Psoas muscle (tissue), 2 donors: Measurements from ENCODE around the gene PTP4A1.

GRCh38 chr6:60655352-60655877 is 1630.6 kb downstream of the KHDRBS2 start:
- PRO-cap, 2 experiments, result no peak in any of the 2 experiments

DNA sequence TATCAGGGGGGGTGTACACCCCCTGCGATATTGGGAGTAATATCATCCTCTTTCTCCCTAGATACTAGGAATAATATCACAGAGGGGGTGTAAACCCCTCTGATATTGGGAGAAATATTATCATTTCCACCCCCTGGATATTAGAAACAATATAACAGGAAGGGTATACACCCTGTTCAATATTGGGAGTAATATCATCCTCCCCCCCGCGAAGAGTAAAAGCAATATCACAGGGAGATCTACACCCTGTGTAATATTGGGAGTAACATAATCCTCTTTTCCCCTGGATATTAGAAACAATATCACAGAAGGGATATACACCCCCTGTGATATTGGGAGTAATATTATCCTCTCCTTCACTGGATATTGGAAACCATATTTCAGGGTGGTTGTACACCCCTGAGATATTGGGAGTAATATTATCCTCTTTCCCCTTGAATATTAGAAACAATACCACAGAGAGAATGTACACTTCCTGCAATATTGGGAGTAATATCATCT is 1248.0 kb downstream of the KHDRBS2 start:
- PRO-cap, 2 experiments, result no peak in any of the 2 experiments

- PRO-cap, 2 experiments, result no peak in any of the 2 experiments
Observed at GRCh38 chr6:63451994-63452522, 120.2 kb upstream of the PTP4A1 start.

DNA sequence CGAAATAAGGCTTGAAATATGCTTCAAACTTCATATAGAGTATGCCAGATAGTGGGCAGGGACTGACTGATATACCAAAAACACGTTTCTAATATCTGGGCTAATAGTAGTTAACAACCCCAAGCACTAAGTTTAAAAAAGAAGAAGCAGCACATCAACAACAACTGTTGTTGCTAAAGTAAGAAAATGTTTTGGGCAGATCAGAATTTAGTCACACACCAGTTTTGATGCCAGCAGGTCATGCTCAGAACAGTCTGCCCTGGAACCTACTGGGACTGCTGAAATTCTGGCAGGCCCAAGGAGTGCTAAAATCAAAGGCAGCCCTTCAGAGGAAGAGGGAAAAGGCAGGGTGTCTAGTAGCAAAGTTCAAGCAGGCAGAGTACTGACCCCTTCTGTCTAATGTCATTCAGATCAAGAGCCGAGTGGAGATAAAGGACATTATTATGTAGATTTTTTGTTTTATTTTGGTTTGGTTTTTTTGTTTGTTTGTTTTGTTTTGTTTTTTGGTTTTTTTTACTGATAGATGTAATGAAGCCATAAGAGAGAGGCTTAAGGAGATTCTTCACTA is 96.6 kb upstream of the PTP4A1 start:
- PRO-cap, 2 experiments, result peak in 1 of 2 experiments; most common plus-strand start position 328 of the sequence (in 1)

DNA sequence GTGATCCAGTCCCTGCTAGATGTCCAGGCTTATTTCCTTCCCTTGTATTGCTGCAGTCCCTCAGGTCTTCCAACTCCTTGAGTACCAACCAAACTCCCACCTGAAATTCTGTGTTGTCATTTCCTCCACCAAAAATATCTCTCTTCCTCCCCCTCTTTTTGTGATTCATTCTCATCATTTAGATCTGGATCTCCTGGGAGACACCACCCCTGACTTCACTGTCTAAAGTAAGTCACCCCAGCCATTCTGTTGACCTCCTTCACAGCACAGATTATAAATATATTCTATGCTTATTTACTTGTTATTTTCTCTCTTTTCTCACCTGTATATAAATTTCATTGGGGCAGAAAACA is 9.0 kb upstream of the PTP4A1 start:
- PRO-cap, 2 experiments, result no peak in any of the 2 experiments

DNA sequence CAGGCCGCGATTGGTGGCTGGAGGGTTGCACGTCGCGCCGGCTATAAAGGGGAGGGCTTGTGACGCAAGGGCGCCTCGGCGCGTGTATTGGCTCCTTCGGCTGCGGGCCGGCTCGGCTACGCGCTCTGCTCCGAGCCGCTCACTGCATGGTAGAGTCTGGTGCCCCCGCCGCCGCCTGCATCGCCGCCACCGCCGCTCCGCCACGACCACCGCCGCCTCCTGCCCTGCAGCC is at the start of gene PTP4A1:
PTP4A1 (plus strand) TSS at position 73 of the 232 bp plus-strand sequence.
- PRO-cap, 2 experiments, result peak in 2 of 2 experiments; most common plus-strand start position 142 of the sequence (in 2)

GRCh38 chr6:63574825-63575446 is 2.7 kb downstream of the PTP4A1 start:
- PRO-cap, 2 experiments, result no peak in any of the 2 experiments

GRCh38 chr6:63579935-63580783 is 7.9 kb downstream of the PTP4A1 start:
- PRO-cap, 2 experiments, result no peak in any of the 2 experiments

DNA sequence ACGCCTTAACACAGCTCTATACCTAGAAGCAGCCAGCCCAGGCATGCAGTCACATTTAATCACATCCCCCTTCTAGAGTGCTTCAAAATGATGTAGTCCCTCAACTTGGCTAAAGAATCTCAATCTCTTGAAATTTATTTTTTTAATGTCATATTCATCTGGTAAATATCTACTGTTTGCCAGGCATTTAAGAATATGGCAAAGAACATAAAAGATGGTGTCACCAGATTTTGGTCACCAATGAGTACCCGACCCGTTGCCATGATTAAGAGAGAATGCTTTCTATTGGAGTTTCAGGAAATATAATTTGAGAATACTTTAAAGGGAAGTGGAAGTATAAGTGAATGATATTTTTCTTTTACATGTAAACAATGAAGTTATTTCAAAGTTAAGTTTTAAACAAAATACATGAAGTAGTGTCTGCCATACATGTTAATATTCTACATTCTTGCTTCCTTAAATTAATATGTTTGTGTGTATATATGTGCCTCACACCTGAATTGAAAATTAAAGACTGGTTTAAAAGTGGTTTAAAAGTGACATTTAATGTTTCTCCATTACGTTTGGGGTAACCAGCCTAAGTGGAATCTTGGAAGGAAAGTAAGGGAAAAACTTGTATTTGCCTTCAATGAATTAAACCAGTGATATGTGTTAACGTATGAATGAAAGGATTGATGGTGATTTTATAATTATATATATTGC is 10.7 kb downstream of the PTP4A1 start:
- PRO-cap, 2 experiments, result peak in 1 of 2 experiments; most common plus-strand start position 250 of the sequence (in 1)

- PRO-cap, 2 experiments, result no peak in any of the 2 experiments
Observed at GRCh38 chr6:63597942-63598539, 25.8 kb downstream of the PTP4A1 start.

- PRO-cap, 2 experiments, result no peak in any of the 2 experiments
Observed at GRCh38 chr6:63676801-63677300, 41.2 kb downstream of the PHF3 start.

GRCh38 chr6:63684851-63686002 is 49.6 kb downstream of the PHF3 start:
- PRO-cap, 2 experiments, result no peak in any of the 2 experiments

GRCh38 chr6:63691579-63692177 is 56.1 kb downstream of the PHF3 start:
- PRO-cap, 2 experiments, result no peak in any of the 2 experiments

GRCh38 chr6:63700148-63700557 is 64.6 kb downstream of the PHF3 start:
- PRO-cap, 2 experiments, result no peak in any of the 2 experiments

GRCh38 chr6:68039542-68040073 is 595.5 kb upstream of the ADGRB3 start:
- PRO-cap, 2 experiments, result no peak in any of the 2 experiments

DNA sequence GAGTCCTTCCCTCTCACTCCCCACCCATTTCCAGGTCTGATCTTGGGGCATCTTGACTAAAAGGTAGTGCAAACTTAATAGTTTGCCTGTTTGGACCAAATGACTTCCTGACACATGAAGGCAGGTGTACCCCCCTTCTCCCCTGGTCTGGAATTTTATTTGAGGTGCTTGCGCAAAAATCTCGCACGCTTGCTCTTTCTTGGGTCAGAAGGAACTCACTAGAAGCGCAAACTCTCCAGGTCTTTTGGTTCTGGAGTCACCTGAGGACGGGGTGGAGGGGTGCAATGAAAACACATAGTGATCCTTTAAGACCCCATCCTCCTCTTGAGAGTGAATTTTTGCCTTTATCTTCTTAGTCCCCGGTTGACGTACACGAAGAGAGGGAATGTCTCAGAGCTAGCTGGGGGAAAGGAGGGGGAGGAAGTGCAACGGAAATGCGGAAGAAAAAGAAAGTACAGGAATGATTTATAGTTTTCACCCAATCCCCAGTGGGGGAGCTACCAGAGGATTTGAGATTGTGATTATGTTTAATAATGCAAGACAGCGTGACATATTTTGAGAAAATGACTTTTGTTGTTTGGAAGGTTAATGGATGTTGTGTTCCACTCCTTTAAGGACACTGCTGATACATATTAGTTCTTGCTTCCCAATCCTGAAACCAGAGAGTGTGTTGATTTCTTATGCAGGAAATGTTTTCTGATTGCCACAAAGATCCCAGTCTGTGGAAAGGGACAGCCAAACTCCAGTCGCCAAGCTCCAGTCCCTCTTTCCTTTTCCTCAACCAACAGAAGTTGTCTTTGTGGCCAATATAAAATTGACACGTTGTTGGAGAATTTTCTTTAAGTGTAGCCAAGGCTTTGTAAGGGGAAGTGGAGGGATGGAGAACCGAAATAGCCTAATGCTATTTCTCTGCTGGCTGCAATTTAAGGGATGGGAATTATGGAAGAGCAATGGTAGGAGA is 5.1 kb downstream of the ADGRB3 start:
- PRO-cap, 2 experiments, result no peak in any of the 2 experiments

DNA sequence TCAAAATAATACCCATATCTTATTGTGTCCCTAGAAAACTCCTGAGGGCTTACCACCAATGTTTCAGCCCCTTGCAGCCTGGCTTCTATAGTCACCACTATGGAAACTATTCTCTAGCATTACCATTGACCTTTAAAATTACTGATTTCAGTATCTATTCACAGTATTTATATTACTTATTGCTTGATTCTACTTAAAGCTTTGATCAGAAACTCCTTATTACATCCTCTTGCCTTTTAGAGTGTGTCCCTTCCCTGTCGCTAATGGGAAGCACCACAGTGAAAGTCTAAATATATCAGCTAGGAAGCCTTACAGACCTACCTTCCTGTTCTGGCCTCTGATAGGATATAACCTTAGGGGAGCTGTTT is 122.6 kb downstream of the ADGRB3 start:
- PRO-cap, 2 experiments, result no peak in any of the 2 experiments

DNA sequence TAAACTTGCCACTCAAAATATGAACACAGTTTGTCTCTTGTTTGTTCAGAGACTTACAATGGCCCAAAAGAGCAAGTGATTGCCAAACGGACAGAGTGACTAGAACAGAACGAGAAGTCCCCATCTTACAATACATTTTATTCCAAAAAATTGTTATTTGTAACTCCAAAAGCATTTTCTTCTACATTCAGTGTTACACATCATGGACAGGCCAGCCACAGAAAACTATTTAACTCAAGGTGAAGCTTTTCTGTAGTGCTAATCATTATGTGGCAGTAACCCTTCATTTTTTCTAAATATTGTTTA is 340.4 kb downstream of the LMBRD1 start:
- PRO-cap, 2 experiments, result no peak in any of the 2 experiments

DNA sequence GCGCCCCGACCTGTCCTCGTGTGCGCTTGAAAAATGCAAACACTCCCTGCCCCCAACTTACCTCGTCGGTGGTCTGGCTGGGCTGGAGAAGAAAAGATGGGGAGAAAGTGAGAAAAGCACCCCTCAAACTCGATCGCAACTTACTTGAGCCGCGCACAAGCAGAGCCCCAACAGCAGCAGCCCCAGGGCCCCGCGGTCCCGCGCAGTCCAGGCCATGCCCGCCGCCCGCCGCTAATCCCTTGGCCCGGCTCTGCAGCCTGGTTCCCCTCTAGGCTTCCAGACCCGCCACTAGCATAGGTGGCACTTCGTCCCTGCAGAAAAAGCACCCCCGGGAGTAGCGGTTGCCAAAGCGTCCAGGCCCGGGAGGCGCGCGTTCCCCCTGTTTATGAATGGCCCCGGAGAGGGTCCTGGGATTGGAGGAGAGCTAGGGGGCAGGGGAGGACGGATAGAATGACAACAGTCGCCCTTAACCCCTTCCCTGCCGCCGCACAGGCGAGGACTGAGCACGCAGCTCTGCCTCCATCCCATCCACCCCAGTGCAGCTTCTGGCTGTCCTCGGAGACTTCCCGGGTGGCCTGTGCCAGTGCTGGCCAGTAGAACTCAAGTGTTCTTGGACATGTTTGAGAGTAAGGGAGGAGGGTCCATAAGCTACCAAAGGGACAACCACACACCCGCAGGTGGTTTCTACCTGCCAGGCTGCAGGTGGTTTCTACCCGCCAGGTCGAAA is 19.9 kb downstream of the COL9A1 start:
- PRO-cap, 2 experiments, result no peak in any of the 2 experiments

GRCh38 chr6:71250136-71250817 is 38.3 kb upstream of the OGFRL1 start:
- PRO-cap, 2 experiments, result no peak in any of the 2 experiments